Melanocyte of skin (primary cell): ENCODE data around the gene CCND3.

DNA sequence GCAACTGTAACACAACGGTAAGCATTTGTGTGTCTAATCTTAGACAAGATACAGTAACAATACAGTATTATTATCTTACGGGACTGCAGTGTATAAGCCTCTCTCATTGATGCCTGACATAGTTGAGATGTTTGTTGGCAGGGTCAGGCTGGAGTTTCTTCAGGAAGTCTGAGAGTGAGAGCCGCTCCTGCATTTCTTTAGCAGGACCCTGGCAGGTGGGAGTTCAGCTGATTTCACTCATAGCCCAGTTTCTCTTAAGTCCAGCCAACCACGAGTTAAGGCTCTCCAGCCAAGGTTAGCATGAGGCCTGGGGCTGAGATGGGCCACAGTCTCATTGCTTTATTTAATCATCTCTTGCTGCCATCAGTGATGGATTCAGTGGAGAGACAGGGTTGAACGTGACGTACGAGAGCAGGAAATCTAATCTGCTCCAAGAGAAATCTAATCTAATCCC lies 11.2 kb upstream of the PGC start:
- CAGE, long polyA plus RNA, 2 experiments, result no peak in any of the 2 experiments

- CAGE, long polyA plus RNA, 2 experiments, result no peak in any of the 2 experiments
Observed at GRCh38 chr6:41858534-41858959, 36.6 kb downstream of the USP49 start.

DNA sequence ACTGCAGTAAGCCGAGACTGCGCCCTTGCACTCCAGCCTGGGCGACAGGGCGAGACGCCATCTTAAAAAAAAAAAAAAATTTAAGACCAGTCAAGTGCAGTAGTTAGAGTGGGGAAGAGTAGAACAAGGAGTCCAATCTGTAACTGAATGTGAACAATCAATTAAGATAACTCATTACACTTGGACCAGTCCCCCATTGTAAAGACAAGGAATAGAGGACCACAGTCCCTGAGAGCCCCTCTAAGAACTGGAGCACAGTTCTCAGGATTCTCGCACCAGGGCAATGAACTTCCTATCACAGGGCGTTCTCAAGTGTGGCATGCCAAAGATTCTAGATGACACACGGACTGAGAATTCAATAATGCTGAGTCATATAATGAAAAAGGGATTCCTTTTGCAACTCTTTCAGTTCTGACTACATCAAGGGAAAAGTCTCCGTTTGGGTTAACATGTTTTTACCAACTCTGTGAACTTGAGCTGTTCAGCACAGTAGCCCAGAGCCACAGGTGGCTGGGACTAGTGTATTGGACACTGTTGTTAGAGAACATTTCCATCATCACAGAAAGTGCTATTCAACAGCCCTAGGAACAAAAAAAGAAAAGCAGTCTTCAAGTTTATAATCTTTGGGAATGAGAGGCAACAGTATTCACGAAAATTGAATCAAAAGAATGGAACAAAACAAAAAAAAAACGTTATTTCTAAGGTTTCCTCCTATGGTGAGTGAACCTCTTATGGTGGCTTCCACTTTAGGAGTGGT lies 3.4 kb downstream of the MED20 start:
- CAGE, long polyA plus RNA, 2 experiments, result no peak in any of the 2 experiments

DNA sequence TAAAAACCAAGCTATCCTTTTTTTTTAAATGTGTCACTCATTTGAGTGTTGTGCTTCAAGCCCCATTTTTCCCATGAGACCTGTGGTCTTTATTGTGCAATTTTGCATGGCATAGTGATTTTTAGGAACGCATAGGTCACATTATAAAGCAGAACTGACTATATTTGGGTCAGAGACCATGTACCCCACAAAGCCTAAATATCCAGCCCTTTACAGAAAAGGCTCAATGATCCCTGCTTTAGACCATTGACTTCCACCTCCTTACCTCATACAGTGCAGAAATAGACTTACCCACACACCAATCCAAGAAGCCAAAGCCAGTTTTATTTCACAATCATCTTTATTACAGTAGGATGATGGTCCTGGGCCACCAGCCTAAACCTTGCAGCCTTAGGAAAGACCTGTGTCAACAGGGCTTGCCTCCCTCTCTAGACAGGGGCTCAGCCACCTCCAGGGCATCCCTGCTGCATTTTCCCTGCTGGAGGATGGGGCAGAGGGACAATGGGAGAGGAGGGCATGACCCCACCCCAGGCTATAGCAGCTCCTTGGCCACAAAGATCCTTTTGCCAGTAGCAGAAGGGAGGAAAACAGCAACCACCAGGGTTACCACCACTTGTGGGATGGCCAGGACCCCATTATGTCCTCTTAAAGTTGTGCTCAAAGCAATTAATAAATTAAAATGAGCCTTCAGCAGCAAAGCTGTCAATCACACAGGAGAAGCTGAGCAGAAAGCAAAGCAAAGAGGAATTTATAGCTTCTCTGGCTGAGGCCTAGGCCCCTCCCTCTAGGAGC lies 6.8 kb downstream of the CCND3 start:
- CAGE, long polyA plus RNA, 2 experiments, result no peak in any of the 2 experiments

- CAGE, long polyA plus RNA, 2 experiments, result no peak in any of the 2 experiments
Observed at GRCh38 chr6:41941204-41942375, at the start of gene CCND3. Gene CCND3, minus strand, starts transcription at chr6:41941808.

DNA sequence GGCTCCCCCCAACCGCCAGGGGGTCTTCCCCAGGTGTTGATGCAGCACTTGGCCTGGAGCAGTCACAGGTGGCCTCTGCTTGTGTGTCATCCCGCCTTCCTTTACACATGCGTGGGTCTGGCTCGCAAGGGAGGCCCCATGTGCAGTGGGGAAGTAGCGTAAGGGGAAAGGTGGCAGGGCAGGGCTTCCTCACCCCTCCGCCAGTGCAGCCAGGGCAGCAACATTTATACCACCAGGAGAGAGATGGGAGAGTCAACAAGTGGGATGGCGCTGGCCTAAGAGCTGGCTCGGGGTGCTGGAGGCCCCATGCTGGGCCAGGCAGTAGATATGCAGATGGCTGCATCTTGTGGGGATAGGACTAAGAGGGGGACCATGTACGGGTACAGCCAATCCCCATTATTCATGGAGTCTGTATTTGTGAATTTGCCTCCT lies 27.7 kb upstream of the TAF8 start:
- CAGE, long polyA plus RNA, 2 experiments, result no peak in any of the 2 experiments

- CAGE, long polyA plus RNA, 2 experiments, result no peak in any of the 2 experiments
Observed at GRCh38 chr6:42099097-42099525, 43.3 kb downstream of the C6orf132 start.

- CAGE, long polyA plus RNA, 2 experiments, result no peak in any of the 2 experiments
Observed at GRCh38 chr6:42105995-42106377, 36.4 kb downstream of the C6orf132 start.

- CAGE, long polyA plus RNA, 2 experiments, result no peak in any of the 2 experiments
Observed at GRCh38 chr6:42123588-42124100, 18.8 kb downstream of the C6orf132 start.

GRCh38 chr6:42177420-42178372 lies 4.5 kb downstream of the GUCA1A start:
- CAGE, long polyA plus RNA, 2 experiments, result no peak in any of the 2 experiments

DNA sequence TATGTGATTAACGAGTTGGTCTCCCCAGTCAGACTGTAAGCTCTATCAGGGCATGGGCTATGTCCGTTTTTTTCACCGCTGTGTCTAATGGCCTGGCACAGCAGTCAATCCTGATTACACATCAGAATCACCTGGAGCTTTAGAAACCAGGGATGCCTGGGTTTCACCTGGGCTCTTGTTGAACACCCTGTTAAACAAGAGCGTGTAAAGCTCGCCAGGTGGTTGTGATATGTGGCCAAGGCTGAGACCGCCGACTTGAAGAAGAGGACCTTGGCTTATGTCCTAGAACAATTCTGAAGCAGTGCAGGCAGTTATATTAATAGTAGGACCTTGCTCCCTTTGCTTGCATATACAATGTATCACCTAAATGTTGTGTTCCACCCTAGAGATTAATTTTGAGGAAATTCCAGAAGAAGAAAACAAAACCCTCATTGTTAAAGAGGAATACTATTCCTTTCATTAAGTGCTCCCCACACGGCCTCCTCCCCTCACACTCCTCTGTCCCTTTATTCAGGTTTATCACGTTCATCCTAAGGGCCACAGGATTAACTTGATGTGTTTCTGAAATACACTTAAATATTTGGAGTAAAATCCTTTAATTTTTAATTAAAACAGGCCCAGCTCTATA lies 89.3 kb upstream of the MRPS10 start:
- CAGE, long polyA plus RNA, 2 experiments, result no peak in any of the 2 experiments

GRCh38 chr6:42316475-42317268 lies 99.0 kb upstream of the MRPS10 start:
- CAGE, long polyA plus RNA, 2 experiments, result no peak in any of the 2 experiments

- CAGE, long polyA plus RNA, 2 experiments, result no peak in any of the 2 experiments
Observed at GRCh38 chr6:42357764-42357963, 94.1 kb downstream of the TRERF1 start.

DNA sequence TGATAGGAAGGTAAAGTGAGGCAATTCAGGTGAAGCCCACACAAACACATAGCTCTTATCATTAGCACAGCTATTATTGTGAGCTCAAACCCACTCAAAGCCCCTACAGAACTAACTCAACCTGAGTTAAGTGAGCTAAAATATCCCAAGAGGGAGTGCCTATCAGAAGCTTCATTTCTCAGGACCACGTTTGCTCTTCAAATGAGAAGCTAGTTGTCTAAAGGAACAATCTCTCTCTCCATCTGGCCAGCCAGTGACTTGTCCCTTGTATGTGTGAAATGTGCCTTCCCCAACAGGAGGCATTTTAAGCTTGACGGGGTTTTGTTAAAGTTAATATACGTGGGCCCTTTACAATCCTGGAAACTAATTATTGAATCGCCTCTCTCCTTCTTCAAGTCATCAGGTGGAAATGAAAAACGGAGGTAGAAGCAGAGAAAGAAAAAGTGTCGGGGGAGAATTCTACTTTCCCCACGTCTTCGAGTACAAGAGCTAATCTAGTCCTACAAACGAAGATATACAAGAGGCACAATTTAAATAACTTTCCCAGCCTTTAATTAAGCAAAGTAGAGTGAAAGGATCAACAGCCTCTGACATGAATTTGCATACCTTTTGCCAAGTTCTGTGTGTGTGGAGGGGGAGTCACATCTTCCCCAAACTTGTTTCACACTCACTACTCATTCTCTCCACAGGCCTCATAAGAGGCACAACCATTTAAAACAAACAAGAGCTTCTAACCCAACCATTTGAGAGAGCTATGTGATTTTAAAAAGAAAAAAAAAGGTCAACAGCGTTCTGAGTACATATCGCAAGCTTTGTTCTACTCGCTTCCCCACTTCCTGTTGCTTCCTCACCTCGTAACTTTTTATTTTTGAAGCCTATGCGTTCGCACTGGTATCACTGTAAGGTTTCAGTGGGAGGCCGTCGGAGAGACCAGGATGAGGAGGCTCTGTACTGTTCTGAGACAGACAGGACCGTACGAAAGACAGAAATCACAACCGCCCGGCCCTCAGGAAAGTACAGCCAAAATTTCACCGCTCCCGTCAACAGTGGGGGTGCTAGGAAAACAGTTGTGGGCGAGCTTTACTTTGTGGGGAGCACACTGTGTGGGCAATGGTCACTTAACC lies 61.7 kb downstream of the TRERF1 start:
- CAGE, long polyA plus RNA, 2 experiments, result no peak in any of the 2 experiments

- CAGE, long polyA plus RNA, 2 experiments, result no peak in any of the 2 experiments
Observed at GRCh38 chr6:42547202-42547985, 16.4 kb upstream of the UBR2 start.

- CAGE, long polyA plus RNA, 2 experiments, result no peak in any of the 2 experiments
Observed at GRCh38 chr6:42652341-42652814, 70.0 kb downstream of the PRPH2 start.

DNA sequence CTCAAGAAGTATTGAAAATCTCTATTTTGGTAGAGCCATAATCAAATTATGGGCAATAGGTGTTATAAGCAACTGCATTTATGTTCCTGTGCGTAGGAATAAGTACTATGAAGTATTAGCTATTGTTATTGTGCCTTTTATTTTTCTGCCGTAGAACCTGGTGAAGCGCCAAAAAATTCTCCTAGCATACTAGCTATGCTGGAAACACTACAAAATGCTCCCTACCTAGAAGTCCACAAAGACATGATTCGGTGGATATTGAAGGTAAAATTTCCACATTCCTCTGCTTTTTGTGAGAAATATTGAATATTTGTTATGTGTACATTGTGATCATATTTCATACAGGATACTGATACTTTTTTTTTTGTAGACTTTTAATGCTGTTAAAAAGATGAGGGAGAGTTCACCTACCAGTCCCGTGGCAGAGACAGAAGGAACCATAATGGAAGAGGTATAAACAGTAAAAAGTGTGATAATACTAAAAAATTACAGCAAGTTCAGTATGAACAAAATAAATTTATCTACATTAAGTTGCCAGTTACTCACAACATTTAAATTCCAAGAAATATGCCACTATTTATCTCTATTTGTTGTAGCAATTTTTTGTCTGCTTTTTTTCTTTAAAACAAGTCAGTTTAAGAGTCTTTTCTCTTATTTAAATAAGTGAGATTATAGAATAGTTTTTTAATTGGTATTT lies 64.4 kb downstream of the PRPH2 start:
- CAGE, long polyA plus RNA, 2 experiments, result no peak in any of the 2 experiments

GRCh38 chr6:42767450-42768220 lies 14.2 kb upstream of the BICRAL start:
- CAGE, long polyA plus RNA, 2 experiments, result no peak in any of the 2 experiments

GRCh38 chr6:42774688-42775682 lies 6.9 kb upstream of the BICRAL start:
- CAGE, long polyA plus RNA, 2 experiments, result no peak in any of the 2 experiments

- CAGE, long polyA plus RNA, 2 experiments, result no peak in any of the 2 experiments
Observed at GRCh38 chr6:42781097-42781419, 794 bp upstream of the BICRAL start.